Measurements from ENCODE around the genes AK6 and SMN2.

DNA sequence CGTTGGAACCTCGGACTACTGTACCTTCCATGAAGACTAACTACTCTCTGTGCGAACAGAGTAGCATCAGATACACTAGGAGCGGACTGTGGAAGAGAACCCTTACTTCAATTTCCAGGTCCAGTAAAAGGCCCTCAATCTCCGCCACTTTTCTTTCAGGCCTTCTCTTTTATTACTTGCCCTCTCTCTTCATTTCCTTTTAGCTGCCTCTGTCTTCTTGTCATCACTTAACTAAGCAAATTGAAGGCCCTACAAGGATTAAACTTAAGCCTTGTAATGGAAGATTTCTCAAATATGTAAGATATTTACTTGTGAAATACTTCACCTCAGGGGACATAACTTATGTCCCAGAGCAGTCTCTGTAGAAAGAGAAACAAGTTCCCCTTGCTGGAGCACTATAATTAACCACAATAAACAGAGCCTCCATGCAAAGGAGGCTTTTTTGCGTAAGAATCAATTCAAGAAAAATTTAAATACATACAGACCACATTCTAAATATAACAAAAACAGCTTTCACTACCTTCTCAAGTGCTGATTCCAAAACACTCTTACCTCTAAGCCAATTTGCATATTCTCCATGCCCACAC, 30.8 kb upstream of the CCNB1 start:
- PRO-cap: no peak

DNA sequence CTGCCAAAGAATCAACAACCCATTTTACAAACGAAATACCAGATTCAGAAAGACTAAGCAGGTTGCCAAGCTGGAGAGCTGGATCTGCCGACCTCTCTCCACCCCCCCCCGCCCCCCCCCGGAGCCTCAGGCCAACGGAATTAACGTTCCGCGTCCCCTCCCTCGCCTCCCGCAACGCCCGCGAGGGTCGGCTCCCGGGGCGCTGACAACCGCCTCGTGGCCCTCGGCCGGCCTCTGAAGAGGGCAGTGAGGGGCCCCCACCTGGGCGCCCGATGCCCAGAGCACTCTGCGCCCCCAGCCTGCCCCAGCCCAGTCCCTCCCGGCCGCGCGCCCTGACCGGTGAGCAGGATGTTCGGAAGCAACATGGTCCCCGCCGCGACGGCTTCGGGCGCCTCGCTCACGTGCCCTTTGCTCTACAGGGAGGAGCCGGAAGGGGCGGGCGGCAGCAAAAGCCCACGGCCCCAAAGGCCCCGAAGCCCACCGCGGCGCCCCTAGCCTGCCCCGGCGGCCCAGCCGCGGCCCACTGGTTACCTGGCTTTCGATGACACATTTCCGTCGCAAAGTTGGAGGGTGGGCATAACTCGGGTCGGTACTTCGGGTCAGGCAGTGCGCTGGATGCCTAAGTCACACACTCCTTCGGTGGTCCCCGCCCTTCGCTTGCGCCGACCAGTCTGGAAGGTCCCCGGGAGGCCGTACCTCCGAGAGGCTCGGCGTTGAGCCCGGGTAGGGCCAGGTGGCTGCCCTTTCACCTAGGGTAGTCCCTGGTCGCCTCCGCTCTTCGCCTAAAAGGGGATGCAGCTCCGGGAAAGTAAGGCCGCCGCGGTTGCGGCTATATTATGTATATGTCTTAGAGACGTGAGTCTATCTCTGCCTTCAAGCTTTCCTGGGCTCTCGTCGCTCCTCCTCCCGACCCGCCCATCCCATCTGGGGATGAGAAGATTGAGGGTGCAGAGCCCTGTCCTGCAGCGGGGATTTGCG, at the start of gene AK6:
TSS of gene AK6 (minus strand) at position 395 of the 978 bp plus-strand sequence.
- PRO-cap: bidirectional peak, plus-strand start at position 676 of the sequence, minus-strand start at position 386 of the sequence

GRCh38 chr5:69495574-69495880, 2.9 kb downstream of the OCLN start:
- PRO-cap: no peak

DNA sequence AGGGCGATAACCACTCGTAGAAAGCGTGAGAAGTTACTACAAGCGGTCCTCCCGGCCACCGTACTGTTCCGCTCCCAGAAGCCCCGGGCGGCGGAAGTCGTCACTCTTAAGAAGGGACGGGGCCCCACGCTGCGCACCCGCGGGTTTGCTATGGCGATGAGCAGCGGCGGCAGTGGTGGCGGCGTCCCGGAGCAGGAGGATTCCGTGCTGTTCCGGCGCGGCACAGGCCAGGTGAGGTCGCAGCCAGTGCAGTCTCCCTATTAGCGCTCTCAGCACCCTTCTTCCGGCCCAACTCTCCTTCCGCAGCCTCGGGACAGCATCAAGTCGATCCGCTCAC, at the start of gene SMN2:
TSS of gene SMN2 (plus strand) at position 134 of the 337 bp plus-strand sequence.
- PRO-cap: no peak

DNA sequence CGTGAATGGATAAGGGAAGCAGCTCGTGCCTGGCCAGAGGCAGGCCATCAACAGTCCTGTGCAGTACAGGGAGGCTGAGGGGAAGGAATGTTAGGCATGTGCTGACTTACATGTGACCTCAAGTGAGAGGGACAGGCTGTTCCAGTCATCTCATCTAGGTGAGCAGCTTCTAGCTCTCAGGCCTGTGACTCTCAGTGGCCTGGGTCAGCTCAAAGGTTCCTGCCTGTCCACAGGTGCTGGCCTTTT, 172.9 kb downstream of the CARTPT start:
- PRO-cap: bidirectional peak, plus-strand start at position 194 of the sequence, minus-strand start outside the sequence

DNA sequence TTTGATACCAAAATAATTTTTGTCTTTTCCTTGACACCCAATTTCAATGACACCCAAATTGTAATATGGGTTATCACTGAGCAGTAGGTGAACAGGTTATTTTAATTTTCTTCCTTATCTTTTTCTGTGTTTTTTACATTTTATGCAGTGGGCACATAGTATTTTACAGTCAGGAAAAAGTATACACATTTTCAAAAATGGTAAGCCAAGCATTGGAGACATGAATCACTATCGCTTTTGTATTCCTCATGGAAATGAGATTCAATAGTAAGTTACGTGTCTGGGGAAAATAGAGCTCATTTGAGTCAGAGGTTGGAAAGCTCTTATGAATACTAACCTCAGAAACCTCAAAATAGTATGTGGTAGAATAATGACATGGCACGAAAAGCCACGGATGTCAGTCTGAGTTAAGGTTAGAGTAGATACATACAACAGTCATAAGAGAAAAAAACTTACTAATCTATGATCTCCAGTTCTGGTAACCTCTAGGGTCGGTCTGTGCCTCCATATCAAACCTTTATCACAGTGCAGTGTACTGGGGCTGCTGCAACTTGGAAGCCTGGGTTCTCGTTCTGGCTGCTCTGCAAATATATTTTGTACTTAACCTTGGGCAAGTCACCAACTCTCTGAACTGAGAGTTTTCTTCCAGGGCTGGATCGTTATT, 31.6 kb downstream of the MAP1B start:
- PRO-cap: no peak

- PRO-cap: no peak
Measured at GRCh38 chr5:72141423-72141776, 34.1 kb downstream of the MAP1B start.

DNA sequence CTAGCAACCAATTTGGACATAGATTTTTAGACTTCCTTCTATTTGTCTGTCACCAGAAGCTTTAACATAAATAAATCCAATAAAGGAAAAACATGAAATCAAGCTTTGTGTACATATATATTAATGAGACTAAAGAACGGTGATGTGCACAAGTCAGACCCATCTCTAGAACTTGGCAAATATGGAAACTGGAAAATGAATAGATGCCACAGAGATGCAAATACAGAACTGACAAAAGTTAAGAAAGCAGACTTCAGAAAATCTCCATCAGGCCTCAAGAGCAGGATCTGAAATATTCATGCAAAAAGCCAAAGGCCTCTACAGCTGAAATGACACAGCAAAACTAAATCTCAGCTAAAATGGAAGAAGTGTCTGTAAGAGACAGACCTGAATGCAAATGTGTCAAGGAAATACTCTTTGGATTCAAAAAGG, 14.9 kb downstream of the MRPS27 start:
- PRO-cap: no peak

DNA sequence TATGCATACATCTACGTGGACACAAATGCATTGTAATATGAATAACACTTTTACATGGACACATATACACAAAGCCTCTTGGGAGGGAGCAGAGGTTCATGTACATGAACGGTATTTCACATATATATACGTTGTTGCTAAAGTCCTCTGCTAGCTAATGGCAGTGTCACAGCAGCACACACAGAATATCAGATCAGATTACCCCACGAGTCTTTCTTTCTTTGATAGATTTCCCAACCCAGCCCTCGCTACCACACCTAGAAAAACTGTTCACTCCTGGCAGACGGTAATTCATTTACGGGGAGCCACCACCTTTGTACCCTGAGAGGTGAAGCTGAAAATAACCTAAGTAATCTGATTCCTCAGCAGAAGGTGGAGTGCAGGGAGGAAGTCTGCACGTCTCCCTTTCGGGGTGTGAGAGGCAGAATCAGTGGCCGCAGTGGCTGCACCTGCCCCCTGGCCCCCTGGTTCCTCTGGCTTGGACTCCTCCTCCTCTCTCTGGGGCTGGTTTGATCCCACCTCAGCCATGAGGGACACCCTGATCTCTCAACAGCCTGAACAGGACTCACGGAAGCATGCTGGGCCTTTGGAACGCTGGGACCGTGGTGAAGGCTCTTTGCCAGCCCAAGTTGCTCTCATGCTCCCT, 10.4 kb downstream of the TMEM174 start:
- PRO-cap: no peak

DNA sequence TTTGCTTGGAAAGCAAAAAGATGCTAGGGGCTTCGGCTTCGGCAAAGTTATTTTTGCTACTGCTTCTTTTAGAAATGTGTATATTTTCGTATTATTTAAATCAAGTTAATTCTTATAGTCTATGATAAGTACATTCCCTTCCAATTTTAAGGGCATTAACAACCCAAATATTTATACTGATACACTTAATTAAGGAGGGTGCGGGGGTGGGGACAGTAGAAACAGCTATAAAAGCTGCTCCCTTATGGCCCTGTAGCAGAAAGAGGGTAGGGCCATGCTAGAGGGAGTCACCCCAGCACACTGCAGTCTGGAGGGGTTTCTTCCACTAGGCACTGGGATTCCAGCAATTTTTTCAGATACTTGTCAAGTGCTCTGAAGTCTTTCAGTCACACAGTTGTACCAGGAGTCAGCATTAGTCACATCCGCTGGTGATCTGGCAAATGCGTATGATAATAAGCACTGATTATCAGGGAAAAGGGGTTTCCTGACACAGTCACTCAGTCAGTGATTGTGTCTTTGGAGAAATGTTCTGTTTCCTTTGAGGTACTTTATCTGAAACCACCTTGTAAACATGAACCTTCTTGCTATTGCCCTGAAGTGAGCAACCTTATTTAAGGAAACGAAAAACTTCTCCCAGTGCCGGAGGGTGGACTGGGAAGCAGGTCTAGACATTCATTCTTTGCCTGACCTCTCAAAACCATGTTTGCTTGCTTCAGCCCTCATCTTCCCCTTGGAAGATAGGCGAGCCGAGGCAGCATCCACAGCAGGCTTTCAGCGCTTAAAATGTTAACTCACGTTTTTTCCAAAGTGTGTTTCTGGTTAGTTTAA, 78.0 kb downstream of the FOXD1 start:
- PRO-cap: no peak

GRCh38 chr5:73381918-73382789, 66.4 kb downstream of the FOXD1 start:
- PRO-cap: no peak

GRCh38 chr5:73451364-73451870, 2.8 kb upstream of the FOXD1 start:
- PRO-cap: no peak

- PRO-cap: no peak
Measured at GRCh38 chr5:73502048-73502434, 3.8 kb downstream of the BTF3 start.

DNA sequence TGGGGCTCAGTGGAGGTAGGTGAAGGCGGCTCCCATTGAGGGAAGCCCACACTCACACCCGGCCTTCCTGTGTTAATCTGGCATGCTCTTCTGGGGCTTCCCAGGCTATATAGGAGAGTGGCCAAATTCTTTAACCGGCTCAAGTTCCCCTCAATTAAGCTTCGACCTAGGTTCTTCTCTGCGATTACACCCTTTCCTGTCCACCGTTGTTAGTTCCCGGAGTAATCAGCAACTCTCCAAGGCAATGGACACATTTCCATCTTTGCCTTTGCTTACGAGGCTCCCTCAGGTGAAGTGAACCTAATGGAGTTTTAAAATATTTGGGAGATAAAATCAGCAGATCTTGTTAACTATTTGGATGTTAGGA, 338 bp downstream of the UTP15 start:
- PRO-cap: no peak

GRCh38 chr5:73901470-73901987, 275.5 kb downstream of the ARHGEF28 start:
- PRO-cap: no peak

GRCh38 chr5:73917403-73917943, 291.5 kb downstream of the ARHGEF28 start:
- PRO-cap: no peak

- PRO-cap: no peak
Measured at GRCh38 chr5:74415766-74416179, 224.8 kb downstream of the ENC1 start.

- PRO-cap: bidirectional peak, plus-strand start at chr5:74577065, minus-strand start at chr5:74577007
Measured at GRCh38 chr5:74576798-74577501, 63.6 kb downstream of the ENC1 start.

- PRO-cap: no peak
Measured at GRCh38 chr5:74579030-74579667, 61.4 kb downstream of the ENC1 start.

- PRO-cap: no peak
Measured at GRCh38 chr5:74707248-74707734, 22.3 kb downstream of the HEXB start.